UCH-1 (cell line): ENCODE measurements around the gene SAMSN1.

DNA sequence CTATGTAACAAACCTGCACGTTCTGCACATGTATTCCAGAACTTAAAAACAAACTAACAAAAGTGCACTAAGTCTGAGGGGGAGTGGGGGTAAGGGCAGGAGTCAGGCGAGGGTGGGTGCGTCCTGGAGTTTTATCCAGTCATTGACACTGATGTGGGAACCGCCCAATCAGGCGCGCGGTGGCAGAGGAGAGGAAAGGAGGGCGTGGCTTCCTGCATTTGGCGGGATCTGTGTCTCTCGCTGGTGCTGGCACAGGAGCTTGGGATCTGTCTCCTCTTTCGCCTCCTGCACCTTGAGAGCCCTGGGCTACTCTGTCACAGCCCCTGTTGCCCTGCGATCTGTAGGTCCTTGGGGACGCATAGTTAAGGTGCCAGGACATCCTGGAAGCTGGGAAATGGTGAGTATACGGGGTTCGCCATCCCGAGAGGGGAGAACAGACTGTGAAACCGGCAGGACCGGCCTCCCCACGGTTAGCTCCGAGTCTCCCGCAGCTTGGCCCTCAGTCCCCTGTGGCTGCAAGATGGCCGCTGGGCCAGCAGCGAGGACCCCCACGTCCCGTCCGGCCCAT lies 4203.1 kb upstream of the TPTE start:
- RRBS: no CpG with 5 or more reads among the region's 26 CpGs

DNA sequence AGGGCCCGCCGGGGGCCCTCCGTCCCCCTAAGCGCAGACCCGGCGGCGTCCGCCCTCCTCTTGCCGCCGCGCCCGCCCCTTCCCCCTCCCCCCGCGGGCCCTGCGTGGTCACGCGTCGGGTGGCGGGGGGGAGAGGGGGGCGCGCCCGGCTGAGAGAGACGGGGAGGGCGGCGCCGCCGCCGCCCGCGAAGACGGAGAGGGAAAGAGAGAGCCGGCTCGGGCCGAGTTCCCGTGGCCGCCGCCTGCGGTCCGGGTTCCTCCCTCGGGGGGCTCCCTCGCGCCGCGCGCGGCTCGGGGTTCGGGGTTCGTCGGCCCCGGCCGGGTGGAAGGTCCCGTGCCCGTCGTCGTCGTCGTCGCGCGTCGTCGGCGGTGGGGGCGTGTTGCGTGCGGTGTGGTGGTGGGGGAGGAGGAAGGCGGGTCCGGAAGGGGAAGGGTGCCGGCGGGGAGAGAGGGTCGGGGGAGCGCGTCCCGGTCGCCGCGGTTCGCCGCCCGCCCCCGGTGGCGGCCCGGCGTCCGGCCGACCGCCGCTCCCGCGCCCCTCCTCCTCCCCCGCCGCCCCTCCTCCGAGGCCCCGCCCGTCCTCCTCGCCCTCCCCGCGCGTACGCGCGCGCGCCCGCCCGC lies 2308.5 kb upstream of the TPTE start:
- RRBS: no CpG with 5 or more reads among the region's 107 CpGs

DNA sequence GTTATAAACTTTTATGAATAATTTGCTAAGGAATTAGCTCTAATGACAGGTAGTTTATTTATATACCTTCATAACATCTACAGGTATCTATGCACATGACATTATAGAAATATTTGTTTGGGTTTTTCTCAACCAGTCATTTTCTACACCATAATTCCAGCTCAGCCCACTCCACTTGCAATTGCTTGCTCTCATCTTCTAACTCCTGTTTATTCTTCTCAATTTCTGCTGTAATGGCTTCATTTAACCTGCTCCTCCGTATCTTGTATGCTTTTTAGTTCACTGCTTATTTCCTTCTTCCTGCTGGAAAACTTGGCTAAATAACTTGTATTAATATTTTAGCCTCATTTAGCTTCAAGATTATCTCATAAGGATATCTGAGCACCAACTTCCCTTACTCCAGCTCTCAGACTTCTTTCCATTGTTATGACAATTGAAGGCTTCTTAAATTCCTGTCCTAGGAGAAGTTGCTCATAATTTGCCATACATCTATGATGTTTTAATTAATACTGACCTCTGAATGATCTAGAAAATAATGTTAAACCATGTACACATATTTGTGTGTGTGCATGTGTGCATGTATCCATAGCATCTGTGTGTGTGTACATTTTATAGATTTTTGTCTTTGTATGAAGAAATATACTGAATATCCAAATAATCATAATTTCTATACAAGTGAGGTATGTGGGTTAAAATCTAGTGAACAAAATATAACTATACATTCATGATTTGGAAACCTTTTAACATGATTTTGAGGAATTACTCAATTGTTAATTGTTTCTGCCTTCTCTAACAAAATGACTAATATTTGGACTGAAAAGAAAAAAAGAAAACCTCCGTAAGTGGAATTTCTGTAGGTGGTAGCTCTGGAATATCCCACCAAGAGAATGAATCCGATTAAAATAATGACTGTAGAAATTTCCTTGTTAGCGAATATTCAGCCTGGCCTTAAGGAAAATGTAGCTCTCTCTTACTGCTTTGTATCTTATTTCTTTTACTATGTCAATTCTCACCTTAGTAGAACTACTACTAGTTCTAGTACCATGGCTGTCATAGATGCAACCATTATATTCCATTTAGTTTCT lies 1524.3 kb upstream of the TPTE start:
- RRBS: no CpG with 5 or more reads among the region's 4 CpGs

- RRBS: no CpG with 5 or more reads among the region's 4 CpGs
These were observed 1520.8 kb upstream of the TPTE start for GRCh38 chr21:9000278-9001304.

DNA sequence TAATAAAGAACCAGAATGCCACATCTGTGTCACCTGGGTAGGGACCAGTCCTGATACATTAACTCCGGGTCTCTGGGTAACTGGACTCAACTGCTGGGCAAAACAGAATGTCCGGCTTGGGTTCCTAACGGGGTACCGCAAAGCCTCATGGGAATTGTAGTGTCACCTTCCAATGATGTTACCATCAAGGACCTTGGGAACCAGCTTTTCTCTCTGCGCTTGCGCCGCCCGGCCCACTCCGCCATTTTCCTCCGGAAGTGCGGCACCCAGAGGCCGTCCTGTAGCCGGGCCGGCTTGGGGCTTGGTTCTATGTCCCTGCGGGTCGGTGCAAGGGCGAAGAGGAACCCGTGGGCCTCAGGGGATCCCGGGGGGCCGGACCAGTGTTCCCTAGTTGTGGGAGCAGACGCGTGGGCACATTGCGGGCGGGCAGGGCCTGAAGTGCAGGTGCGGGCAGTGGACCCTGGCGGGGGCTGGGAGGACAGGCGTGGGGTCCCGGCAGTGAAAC lies 1196.6 kb upstream of the TPTE start:
- RRBS: no CpG with 5 or more reads among the region's 28 CpGs

- RRBS: no CpG with 5 or more reads among the region's 37 CpGs
These were observed 179.0 kb upstream of the TPTE start for GRCh38 chr21:10342338-10342796.

DNA sequence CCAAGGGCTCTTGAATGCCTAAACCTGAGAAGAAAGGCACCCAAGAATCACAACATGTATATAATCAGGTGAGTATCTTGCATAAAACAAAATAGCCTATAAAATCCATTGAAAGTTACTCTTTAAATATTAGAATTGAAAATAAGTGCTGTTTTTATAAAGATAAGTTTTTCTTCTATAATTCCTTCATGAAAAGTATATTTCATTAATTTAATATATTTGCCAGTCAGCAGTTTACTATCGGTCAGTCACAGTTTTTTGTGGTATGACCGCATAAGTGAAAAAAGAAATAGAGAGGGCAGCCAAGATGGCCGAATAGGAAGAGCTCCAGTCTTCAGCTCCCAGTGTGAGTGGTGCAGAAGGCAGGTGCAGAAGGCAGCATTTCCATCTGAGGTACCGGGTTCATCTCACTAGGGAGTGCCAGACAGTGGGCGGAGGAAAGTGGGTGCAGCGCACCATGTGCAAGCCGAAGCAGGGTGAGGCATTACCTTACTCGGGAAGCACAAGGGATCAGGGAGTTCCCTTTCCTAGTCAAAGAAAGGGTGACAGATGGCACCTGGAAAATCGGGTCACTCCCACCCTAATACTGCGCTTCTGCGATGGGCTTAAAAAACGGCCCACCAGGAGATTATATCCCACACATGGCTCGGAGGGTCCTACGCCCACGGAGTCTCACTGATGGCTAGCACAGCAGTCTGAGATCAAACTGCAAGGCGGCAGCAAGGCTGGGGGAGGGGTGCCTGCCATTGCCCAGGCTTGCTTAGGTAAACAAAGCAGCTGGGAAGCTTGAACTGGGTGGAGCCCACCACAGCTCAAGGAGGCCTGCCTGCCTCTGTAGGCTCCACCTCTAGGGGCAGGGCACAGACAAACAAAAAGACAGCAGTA lies 44.1 kb downstream of the LIPI start:
- RRBS: no CpG with 5 or more reads among the region's 16 CpGs

- RRBS: no CpG with 5 or more reads among the region's 6 CpGs
These were observed at the start of gene SAMSN1 for GRCh38 chr21:14545673-14546747. TSS of gene SAMSN1 (minus strand) at chr21:14546315.

GRCh38 chr21:14676057-14676599 lies 130.0 kb upstream of the SAMSN1 start:
- RRBS: no CpG with 5 or more reads among the region's 2 CpGs

DNA sequence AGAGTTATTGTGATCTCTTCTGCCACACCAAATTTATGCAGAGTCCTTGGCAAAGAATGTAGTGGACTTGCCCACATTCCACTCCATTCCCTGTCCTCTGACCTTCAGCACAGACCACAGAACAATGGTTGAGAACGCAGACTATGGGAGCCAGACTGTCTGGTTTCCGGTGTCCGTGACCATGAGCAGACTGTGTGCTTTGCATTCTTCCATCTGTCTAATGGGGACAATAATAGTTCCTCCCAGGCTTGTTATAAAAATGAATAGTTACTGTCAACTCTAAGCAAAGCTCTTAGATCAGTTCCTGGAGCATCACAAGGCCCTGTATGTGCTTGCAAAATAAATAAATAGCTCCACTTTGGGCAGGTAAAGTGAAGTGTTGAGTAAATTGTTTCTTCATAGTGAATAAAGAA lies 140.7 kb upstream of the SAMSN1 start:
- RRBS: no CpG with 5 or more reads among the region's 3 CpGs

- RRBS: 37% methylated on average over 3 of the region's 10 CpGs
These were observed 68.5 kb downstream of the NRIP1 start for GRCh38 chr21:14996178-14996831.

DNA sequence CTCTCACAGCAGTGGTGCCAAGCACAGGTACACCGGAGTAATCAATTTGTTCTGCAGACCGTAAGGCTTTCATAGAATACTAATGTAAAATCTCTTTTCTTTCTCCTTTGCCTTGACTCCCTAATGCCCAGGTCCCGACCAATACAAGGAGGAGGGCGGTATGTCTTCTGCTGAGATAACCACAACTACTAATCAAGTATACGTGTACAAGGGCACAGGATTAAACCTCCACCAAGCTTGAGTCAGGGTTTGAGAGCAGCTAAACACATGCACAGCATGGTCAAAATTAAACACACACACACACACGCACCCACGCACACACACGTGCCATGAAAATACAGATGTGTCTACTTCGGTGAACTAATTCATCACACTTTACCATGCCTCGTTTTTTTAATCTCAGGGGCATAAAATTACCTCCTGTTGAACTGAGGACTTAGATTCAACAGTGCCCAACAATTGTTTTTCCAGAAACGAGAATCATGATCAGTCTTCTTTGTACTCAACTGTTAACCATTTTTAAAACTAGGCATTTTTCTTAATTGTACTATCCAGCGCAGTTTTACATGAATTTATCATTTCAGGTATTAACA lies 62.5 kb downstream of the NRIP1 start:
- RRBS: no CpG with 5 or more reads among the region's 12 CpGs

- RRBS: no CpG with 5 or more reads among the region's 4 CpGs
These were observed 56.8 kb upstream of the NRIP1 start for GRCh38 chr21:15121607-15122056.

- RRBS: no CpG with 5 or more reads among the region's 5 CpGs
These were observed 70.0 kb upstream of the NRIP1 start for GRCh38 chr21:15134752-15135279.

- RRBS: no CpG with 5 or more reads among the region's 6 CpGs
These were observed 58.5 kb downstream of the USP25 start for GRCh38 chr21:15787945-15788946.

DNA sequence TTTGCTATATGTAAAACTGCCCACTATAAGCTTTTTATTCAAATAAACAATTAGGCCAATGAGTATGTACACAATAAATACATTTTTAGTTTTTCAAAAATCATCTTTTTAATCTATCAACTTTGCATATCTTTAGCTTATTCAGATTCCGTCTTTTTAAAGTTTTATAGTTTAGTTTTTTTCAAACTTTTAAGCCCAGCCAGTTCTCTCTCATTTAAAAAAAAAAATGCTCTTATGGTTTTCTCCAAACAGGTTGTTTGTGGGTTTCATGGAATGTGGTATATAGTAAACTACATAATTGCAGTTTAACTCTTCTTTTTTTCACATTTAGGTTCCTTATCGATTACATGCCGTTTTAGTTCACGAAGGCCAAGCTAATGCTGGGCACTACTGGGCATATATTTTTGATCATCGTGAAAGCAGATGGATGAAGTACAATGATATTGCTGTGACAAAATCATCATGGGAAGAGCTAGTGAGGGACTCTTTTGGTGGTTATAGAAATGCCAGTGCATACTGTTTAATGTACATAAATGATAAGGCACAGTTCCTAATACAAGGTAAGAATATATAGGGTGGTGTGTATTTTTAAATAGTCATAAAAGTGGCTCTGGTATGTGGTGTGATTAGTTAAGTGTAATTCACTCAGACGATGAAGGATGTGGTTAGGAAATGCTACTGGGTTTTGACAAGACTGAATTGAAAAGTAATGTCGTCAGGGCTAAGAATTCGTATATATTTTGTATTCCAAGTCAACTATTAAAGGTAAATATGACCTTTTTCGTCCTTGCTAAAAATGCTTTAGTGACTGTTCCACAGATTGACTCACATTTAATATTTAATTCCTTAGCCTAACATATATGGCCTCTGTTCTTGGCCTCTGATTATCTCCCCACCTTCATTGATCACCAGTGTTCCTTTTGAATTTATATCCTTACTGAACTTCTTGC lies 101.6 kb downstream of the USP25 start:
- RRBS: no CpG with 5 or more reads among the region's 9 CpGs

GRCh38 chr21:15875310-15876112 lies 145.7 kb downstream of the USP25 start:
- RRBS: no CpG with 5 or more reads among the region's 8 CpGs

GRCh38 chr21:16084790-16085440 lies 355.1 kb downstream of the USP25 start:
- RRBS: no CpG with 5 or more reads among the region's 7 CpGs

- RRBS: no CpG with 5 or more reads among the region's 2 CpGs
These were observed 357.2 kb downstream of the USP25 start for GRCh38 chr21:16086995-16087393.

DNA sequence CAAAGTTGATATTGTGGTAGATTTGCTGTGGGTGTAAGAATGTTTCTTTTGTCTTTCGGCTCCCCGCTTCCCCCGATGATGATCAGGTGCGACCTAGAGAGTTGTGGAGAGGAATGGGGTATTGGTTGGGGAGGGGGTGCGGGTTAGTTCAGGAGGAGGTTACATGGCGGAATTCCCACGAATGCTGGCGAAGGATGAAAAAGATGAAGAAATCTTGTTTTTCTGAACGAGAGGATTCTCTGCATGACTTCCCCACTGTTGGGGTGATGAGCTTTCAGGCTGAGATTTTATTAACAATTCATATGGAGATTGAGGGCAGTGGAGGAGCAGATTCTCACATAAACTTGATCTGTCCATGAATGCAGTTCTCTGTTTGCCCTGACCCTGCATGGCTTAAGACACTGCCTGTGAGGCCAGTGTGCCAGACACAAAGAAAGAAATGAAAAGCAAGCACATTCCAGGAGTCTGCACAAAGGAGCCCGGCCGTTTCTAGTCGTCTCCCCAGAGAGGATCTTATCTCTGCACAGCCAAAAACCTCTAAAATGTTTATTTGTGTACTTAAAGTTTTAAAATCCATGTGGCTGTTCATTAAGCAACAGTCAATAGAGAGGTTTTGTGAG lies 550.4 kb downstream of the USP25 start:
- RRBS: no CpG with 5 or more reads among the region's 12 CpGs